ENCODE measurements around the gene USP38.

GRCh38 chr4:142473352-142474193 is 372.5 kb downstream of the INPP4B start:
- RRBS = 85% methylated on average over 2 of the region's 6 CpGs

DNA sequence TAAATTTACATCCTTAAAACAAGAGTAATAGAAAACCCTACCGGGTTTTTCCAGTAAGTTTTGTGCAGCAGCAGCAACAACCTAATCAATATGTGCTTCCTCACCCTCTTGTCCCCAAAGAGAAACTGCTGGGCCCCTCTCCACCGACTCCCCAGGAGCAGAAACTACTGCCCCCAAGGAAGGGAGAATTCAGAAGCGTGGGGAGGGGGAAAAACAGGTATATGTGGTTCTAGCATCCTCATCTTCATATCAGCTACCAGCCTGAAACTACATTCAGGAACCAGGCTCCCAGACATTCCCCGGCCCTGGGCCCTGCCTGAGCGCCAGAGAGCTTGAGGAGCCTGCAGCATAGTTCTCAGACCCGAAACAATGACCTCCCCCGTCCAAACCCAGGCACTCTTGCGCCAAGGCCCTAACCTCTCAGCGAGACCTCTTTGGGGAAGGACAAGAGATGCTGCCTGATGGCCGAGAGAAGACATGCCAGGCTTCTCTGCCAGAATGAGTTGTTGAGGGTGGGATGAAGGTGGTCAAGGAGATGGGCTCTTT is 941 bp downstream of the INPP4B start:
- RRBS = no CpG with 5 or more reads among the region's 10 CpGs

- RRBS = no CpG with 5 or more reads among the region's 3 CpGs
Observed at GRCh38 chr4:143163091-143163532, 21.6 kb upstream of the USP38 start.

DNA sequence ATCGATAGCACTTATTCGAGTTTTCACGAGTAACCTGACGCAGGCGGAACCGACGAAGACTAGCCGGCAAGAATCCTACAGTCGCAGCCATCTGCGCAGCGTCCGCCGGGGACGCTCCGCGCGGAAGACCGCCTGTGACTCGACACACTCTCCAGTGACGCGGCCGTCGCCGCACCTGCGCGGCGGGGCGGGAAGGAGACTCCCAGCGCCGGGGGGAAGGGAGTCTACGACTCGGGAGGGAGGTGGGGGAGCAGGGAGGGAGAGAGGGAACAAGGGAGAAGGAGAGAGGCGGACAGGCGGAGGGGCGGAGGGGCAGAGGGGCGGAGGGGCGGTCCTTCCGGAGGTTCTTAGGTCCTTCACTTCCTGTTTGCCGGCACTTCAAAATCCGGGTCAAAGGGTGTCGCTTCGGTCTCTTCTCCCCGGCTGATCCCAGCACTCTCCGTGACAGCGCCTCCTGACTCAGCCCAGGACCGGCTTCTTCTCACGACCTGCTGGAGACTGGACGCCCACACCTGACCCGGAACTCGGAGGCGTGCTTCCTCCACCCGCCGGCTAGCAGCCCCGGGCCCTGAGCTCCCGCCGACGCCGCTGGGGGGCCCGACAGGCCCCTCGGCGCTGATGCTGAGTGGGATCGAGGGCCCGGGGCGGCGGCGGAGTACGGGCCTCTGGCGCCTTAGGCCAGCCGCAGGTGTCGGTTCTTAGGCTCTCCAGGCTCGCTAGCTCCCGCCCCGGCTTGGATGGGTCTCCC is at the start of gene USP38:
TSS of gene USP38 (plus strand) at position 376 of the 748 bp plus-strand sequence.
- RRBS = 2% methylated on average over 39 of the region's 73 CpGs

GRCh38 chr4:143359358-143359531 is 22.6 kb downstream of the GAB1 start:
- RRBS = no CpG with 5 or more reads among the region's 2 CpGs

- RRBS = no CpG with 5 or more reads among the region's 10 CpGs
Observed at GRCh38 chr4:143395544-143396576, 59.2 kb downstream of the GAB1 start.

GRCh38 chr4:143411284-143412337 is 74.9 kb downstream of the GAB1 start:
- RRBS = no CpG with 5 or more reads among the region's 9 CpGs

GRCh38 chr4:143513178-143513405 is 410 bp upstream of the SMARCA5 start:
- RRBS = no CpG with 5 or more reads among the region's 16 CpGs

DNA sequence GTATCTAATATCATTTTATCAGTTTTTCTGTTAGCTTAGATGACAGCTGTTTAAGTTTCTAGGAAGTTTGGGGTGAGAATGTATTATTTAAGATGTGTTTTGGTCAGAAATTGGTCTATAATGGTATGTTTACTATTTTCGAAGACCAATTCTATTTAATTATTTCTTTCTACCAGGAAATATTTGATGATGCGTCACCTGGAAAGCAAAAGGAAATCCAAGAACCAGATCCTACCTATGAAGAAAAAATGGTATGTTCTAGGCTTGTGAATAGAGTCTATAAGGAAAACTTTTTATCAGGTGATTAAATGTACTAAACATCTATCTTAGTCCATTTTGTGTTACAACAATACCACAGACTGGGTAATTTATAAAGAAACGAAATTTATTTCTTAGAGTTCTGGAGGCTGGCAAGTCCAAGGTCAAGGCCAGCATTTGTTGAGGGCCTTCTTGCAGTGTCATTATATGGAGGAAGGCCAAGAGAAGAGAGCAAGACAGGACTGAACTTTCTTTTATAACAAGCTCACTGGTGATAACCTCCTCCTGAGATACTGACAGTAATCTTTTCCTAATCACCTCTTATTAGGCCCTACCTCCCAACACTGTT is 3.8 kb downstream of the SMARCA5 start:
- RRBS = no CpG with 5 or more reads among the region's 3 CpGs

DNA sequence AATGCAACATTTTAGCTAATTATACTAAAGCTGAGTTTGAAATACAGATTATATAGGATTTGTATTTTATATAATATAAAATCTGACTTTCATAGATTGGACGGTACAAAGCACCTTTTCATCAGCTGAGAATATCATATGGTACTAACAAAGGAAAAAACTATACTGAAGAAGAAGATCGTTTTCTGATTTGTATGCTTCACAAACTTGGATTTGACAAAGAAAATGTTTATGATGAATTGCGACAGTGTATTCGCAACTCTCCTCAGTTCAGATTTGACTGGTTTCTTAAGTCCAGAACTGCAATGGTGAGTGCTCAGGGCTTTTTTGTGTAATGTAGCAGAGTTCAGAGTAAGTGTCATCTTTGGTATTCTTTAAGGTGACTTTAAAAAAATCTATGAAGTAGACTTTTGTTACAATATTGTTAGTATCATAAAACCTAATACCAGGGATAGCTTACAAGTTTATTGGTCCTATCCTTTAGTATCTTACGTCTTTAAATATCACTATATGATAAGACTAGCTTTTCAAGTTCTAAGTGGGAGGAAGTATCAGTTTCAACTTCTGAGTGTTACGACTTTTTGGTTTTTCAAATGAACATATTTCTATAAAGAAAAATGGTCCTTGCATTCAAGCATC is 34.5 kb downstream of the SMARCA5 start:
- RRBS = no CpG with 5 or more reads among the region's 6 CpGs

GRCh38 chr4:143911504-143912406 is 6.4 kb upstream of the GYPE start:
- RRBS = 6% methylated on average over 12 of the region's 59 CpGs

DNA sequence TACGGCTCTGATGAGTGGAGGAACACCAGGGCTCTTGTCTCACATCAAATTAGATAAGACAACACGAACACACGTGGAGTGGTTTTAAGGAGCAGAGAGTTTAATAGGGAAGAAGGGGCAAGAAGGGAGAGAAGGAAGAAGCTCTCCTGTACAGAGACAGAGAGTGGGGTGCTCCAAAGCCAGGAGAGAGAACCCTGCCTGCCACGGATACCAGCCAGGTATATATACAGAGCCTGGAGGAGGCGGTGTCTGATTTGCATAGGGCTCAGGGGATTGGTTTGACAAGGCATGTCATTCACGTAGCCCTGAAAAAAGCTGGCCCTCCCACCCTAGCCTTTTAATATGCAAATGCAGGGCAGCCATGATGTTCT is 198.9 kb upstream of the GYPA start:
- RRBS = no CpG with 5 or more reads among the region's 6 CpGs

DNA sequence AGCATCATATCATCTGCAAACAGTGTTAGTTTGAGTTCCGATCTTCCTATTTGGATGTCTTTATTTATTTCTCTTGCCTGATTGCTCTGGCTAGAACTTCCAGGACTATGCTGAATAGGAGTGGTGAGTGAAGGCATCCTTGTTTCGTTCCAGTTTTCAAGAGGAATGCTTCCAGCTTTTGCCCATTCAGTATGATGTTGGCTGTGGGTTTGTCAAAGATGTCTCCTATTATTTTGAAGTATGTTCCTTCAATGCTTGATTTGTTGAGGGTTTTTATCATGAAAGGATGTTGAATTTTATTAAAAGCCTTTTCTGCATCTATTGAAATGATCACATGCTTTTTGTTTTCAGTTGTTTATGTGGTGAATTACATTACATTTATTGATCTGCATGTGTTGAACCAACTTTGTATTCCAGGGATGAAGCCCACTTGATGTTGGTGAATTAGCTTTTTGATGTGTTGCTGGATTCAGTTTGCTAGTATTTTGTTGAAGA is 93.7 kb downstream of the ANAPC10 start:
- RRBS = no CpG with 5 or more reads among the region's 2 CpGs

DNA sequence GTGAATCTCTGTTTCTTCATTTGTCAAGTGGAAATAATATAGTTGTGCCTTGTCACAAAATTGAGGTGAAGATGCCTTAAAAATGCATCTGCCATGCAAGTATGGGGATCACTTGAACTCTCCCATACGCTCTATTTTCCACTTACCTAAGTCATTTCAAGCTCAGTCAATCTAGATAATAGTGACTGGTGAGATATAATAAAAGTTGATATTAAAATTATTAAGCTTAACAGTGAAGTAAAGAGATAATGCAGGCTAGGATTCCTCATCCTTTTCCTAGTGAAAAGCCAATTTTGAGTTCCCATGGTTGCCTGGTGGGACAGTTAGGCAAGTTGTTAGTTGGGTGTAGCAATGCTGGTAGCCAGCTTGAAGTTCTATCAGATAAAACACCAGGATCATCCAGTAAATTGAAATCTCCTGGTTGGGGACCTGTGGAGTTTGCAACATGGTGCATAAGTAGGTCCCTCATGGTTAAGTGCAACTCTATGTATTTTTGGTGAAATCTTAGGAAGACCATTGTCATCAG is 59.2 kb upstream of the MMAA start:
- RRBS = no CpG with 5 or more reads among the region's 1 CpG

DNA sequence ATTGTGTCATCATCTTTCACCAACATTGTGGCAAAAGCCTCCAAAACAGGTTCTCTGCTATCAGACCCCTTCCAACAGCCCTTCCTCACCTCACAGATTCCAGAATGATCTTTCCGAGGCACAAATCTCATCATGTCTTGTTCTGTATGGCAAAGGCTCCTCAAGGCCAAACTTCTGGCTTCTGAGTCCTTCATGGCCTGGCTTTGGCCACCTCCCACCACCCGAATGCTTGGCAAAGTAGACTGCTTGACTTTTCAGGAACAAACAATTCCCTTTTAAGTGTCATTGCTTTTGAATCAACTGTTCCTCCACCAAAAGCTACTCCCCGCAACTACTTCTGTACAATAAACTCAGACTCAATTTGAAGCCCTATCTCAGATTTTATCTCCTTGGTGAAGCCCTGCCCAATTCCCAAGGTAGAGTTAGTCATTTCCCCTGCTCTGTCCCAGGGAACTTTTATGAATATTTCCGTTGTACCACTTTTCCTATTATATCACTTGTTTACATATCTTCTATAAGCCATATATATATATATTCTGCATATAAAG is 102.7 kb downstream of the C4orf51 start:
- RRBS = no CpG with 5 or more reads among the region's 4 CpGs

- RRBS = no CpG with 5 or more reads among the region's 6 CpGs
Observed at GRCh38 chr4:146029962-146030470, 91.4 kb upstream of the ZNF827 start.

DNA sequence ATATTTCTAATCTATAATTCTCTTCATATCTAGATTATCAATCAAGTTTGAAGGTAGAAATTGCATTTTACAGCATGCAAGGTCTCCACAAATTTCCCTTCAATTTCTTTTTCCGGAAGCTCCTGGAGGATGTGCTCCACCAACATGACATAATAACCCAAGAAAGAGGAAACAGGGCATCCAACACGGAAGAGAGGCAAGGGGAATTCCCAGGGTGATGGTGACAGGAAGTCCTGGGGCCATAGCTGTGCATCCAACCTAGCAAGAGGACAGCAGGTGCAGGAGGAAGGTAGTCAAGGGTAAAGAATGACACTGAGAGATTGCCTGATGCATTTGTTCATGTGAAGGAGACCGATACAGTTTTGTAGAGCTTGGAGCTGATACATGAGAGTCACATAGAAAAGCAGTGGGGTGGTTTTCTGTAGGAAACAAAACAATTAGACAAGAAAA is 115.7 kb upstream of the LSM6 start:
- RRBS = no CpG with 5 or more reads among the region's 3 CpGs

DNA sequence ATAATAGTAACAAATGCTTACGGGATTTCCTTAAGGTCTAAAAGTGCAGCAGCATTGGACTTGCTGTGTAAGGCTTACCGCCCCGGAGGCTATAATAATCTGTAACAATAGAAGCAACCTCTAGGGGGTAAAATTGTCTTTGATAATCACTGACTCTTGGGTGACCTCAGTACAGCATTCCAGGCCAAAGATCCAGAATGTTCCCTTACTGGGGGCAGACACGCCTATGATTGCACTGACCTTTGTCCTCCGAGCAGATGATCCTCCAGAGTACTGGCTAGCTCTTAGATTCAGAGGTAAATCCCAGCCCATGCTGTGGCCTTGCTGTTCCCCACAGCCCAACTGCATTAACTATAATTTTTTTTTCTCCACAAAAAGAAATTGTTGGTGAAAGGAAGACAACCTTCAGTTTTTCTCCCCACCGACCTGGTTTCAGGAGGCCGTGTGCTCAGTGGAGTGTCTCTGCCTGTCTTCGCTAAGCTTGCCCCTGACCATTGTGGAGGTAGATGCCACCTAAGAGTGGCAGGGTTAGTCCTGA is 16.6 kb downstream of the LSM6 start:
- RRBS = no CpG with 5 or more reads among the region's 8 CpGs